ENCODE measurements around the genes C3orf14 and SYNPR.

DNA sequence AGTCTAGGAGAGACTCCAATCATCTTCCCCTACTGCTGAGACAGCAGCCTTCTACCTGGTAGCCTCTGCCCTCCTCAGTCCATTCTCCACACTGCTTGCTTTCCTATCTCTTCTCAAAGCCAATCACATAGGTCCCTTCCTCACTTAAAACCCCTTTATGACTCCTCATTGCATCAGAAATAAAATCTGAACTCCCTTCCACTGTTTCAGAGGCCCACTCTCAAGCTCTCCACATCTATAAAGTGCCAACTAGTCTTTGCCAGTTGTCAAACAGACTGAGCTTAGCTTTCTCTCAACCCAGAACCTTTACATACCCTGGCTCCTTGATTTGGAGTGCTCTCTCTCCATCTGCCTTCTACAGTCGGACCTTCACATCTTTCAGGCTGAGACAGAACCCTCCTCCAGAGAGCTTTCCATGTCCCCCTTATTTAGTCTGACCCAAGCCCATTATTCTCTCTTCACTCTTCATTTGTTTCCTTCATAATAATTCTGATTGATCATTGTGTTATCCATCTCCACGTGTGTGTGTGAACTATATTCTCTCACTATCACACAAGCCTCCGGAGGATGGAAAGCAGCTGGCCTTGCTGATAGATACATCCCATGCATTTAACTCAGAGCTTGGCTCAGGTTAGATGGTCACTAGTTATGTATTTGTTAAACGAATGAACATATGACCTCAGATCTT is 1082.0 kb upstream of the CFAP20DC start:
- PRO-cap, result no peak

GRCh38 chr3:60262114-60263269 is 988.8 kb downstream of the FHIT start:
- PRO-cap, result no peak

DNA sequence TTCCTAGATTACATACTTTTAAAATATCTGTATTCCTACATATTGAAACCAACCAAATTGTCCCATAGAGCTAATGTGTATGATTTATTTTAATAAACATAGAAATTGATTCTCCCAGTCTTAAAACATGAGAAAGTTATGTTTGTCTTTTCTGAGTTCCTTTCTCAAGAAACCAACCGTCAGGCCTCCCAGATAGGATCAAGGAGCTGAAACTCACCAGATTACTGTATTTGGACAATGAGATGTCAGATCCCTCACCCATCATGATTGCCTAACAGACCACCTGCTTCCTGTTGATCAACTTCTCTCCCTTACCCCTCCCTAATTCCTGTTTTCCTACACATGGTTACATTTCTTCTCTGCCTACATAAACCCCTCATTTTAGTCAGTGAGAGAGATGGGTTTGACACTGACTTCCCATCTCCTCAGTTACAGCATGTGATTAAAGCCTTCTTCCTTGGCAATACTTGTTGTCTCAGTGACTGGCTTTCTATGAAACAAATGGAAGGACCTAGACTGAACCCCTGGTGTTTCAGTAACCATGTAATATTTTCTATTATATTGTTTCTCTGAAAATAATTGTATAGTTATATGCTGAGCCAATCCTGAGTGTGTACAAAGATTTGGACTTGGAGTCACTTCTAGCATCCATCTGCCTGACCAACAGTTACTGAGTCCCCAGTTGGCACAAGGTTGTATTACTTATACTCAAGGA is 917.5 kb downstream of the FHIT start:
- PRO-cap, result no peak

GRCh38 chr3:60467165-60467919 is 783.9 kb downstream of the FHIT start:
- PRO-cap, result no peak

GRCh38 chr3:60964018-60964545 is 287.2 kb downstream of the FHIT start:
- PRO-cap, result no peak

DNA sequence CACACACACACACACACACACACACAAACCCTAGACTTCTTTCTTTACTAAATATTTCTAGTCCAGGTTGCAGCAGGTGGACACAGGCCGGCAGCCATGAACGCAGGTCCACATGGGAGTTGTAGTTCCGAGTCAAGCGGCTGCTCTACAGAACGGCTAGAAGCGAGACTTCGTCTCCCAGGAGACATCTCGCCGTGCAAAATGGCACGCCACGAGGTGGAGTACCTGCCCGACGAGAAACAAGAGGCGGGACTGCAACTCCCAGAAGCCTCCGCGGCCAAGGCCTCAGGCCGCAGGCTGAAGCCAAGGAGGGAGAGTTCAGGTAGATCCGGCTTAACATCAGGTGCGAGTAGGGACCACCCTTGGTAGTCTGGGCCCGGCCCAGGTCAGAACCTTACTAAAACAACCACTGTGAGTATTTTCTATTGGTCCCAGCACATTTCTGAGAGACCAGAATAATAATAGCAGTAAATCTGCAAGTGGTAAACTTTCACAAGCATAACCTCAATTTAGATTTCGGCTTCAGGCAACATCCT is 1.2 kb downstream of the FHIT start:
- PRO-cap, result no peak

DNA sequence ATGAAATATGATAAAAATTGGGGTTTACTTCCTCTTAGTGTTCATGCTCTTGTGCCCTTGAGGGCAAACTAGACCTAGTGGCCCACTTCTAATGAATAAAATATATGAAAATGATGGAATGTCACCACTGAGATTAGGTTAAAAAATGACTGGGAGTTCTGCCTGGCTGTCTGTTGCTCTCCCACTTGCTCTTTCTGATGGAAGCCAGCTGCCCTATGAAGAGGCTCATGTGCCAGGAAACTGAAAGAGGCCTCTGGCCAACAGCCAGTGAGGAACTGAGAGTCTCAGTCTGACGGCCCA is 107.0 kb upstream of the FHIT start:
- PRO-cap, result unidirectional peak, minus-strand start at position 194 of the sequence

- PRO-cap, result bidirectional peak, plus-strand start at chr3:61560792, minus-strand start at chr3:61560673; bidirectional peak, plus-strand start at chr3:61560812, minus-strand start at chr3:61560881
Measured at GRCh38 chr3:61560474-61561336, 666 bp upstream of the PTPRG start.

- PRO-cap, result no peak
Measured at GRCh38 chr3:61575812-61576276, 14.5 kb downstream of the PTPRG start.

- PRO-cap, result no peak
Measured at GRCh38 chr3:61622888-61623467, 61.6 kb downstream of the PTPRG start.

DNA sequence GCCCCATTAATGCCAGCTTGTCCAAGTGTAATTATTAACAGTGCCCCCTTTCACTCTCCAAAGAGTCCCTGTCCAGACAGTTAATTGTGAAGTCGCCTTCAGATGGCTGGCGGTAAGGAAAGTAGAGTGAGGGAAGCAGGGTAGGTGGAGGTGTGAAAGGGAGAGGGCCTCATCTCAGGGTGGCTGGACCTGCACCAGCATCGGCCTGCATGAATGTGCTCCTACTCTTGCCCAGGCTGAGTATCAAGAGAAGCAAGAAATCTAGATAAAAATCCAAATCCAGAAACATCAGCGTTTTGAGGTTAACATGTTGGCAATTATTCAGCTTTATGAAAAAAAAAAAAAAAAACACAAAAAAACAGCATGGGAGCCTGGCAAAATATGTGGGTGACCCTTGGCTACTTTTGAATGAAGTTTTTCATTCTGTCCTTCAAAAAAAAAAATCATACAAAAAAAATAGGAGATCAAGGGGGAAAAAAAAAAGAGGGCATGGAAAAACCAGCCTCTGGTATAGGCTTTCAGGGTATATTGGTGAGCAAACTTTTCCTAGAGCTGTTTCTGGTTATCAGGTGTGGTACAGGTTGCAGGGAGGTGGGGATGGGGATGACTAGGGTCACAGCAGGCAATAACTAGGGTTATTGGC is 118.9 kb downstream of the PTPRG start:
- PRO-cap, result no peak

DNA sequence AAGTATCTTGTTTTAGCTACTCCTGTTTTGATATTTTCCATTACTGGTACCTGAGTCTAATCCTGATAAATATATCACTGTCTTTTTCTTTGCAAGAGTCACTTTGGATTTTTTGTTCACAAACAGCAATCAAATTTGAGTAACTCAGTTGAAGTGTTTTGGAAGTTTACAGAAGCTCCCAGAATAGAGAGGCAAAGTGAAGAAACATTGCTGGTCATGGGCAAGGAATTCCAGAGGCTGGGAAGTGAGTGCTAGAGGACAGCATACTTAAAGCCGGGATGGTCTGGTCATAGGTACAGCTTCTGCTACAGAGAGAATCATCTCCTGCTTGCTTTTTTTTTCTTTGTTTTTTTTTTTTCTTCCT is 153.4 kb downstream of the PTPRG start:
- PRO-cap, result no peak

DNA sequence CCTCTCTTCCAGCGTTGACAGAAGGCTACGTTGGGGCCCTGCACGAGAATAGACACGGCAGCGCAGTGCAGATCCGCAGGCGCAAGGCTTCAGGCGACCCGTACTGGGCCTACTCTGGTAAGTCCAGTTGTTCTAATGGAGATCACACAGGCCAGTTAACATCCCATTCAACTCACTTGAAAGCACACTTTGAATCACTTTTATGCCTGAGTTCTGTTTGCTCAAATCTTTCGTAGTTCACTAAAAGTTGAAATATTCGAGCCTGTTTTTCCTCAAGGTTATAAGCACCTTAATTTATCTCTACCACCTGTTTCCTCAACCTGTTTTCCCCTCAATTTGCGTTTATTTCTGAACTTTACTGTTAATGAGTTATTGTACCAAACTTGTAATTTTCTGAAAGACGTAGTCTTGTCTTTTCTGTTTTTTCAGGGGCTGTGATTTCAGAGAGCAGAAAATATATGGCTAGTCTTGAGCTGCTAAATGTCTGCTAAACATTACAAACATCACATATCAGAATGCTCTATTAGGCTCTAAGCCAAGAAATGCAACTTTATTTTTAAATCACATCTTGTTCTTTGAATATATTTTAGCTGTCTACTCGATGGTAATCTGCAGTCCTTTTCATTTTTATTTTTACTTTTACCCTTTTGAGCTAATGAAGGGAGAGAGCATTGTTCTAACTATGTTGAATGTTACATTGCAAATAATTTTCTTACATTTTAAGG is 187.7 kb downstream of the PTPRG start:
- PRO-cap, result no peak

DNA sequence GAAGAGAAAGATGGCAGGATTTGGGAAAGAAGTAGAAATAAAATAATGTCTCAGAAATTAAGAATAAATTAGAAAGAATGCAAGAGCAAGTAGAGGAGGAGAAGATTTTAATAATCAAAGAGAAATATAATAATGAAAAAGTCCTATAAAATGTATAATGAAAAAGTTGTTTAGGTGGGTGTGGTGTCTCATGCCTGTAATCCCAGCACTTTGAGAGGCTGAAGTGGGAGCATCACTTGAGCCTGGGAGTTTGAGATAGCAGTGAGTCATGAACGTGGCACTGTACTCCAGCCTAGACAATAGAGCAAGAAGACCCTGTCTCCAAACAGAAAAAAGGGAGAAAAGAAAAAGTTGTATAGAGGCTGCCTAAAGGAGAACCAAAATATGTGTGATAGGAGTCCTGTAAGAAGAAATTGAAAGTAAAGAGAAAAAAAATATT is 257.0 kb downstream of the PTPRG start:
- PRO-cap, result no peak

DNA sequence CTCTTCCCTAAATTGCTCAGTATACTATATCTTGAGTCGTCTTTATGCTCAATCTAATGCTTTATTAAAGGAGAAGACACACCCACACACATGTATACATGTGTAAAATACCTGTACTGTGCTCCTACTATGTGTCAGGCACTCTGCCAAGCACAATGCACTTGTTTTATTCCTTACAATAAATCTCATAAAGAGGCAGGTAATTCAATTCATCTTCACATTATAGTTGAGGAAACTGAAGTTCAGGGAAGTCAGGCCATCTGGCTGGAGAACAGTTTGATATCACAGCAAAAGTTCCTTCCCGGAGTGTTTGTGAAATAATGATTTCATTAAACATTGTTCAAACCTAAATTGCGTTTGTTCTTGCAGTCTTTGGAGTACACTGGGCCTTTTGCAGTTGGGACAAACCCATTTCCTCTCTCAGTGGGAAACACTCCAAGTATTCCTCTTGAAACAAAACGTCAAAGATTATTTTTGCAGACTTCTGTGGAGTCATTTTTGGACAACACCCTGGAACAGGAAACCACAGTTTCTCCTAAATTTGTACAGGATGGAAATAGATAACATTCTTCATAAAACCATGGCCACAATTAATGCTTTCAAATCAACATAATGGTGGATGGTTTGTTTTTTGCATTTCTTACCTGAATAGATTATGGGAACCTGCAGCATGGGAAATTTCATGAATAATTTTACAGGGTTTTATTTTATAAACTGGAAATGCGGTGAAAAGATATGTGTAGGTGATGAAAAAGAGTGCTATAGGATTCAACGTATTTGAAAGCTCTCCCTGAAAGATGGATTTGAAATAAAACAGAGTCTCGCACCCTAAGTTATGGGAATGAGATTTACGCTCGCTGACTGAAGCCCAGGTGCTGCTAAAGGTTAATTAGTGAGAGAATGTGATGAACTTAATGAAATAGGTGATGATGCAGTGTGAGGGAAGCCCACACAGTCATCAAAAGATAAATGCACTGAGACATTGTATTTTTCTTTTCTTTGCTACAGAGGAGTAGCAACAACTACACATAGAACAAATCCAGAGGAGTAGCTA is 287.6 kb downstream of the PTPRG start:
- PRO-cap, result no peak

GRCh38 chr3:62134293-62134748 is 184.5 kb upstream of the C3orf14 start:
- PRO-cap, result no peak

DNA sequence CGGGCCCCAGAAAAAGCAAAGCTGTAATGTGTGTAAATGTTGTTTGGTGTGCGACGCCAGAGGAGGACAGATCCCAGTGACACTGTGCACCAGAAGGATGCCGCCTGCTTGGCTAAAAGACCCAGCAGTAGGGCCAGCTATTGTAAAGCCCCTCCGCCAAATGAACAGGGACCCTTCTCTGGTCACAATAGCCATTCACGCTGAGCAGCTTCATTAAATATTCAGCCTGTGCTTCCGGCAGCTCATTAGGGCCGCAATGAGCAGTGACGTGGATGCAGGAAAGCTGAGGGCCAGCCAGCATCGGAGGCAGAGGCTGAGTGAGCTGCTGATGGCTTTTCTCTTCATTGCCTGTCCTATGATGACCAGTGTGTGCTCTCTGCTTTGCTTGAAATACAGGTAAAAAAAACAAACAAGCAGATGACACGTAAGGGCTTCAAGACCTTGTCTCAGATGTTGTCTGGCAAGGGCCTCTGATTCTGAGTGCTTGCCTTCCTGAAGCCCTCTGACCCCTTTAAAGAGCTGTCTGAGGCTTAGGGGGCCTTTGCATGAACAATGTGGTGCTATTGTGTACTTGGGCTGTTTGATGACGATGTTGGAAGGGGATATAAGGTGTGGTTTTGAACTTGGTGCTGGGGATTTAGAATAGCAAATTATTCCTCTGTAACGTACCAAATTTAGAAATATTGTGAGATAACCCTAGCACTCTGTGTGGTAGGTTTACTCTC is 75.9 kb upstream of the C3orf14 start:
- PRO-cap, result no peak

- PRO-cap, result bidirectional peak, plus-strand start at chr3:62319072, minus-strand start at chr3:62318892
Measured at GRCh38 chr3:62318627-62319901, at the start of gene C3orf14. Gene C3orf14, plus strand, starts transcription at chr3:62319022.

- PRO-cap, result no peak
Measured at GRCh38 chr3:63277865-63278466, at the start of gene SYNPR. Gene SYNPR, plus strand, starts transcription at chr3:63278308.

DNA sequence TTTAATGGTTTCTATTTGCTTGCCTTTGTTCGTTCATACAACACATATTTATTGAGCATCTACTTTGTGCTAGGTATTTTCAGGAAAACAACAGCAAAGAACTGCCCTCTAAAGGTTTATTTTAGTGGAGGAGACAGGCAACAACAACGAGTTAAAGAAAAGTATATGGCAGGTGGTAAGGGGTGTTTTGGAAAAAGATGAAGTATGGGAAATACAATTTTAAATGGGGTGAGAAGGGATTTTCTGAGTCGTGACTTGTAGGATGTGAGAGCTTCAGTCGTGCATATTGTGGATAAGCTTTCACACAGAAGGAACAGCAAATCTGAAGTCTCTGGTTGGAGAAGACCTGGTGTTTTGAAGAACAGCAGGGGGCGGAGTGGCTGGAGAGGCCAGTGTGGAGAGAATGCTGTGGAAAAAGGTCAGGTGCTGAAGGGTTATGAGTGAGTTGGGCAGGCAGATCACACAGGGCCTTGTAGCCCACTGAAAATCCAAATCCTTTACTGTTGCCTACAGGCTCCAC is 62.5 kb downstream of the ATXN7 start:
- PRO-cap, result no peak